ENCODE measurements around the genes PHF5A, DESI1 and NAGA.

- PRO-cap, 4 experiments = no peak in any of the 4 experiments
- RAMPAGE, long total RNA, 2 experiments = start-site peak on the minus strand in 1 of 2 experiments, at chr22:41436997-41437310 at its widest, 39 reads per replicate
- RRBS = no CpG with 5 or more reads among the region's 17 CpGs
Observed at GRCh38 chr22:41436871-41437452, 9.6 kb downstream of the TOB2 start.

GRCh38 chr22:41447093-41447446 lies 469 bp upstream of the TOB2 start:
- PRO-cap, 4 experiments = peak in 2 of 4 experiments; most common plus-strand start chr22:41447247 (in 2); most common minus-strand start chr22:41447165 (in 2)
- RAMPAGE, long total RNA, 2 experiments = no peak in any of the 2 experiments
- RRBS = 2% methylated on average over 13 of the region's 36 CpGs

- PRO-cap, 4 experiments = peak in 4 of 4 experiments; most common plus-strand start chr22:41468751 (in 2); most common minus-strand start chr22:41468685 (in 4)
- RAMPAGE, long total RNA, 2 experiments = start-site peak on the minus strand in 2 of 2 experiments, at chr22:41468659-41468691 at its widest, 50 to 541 reads per replicate
- RRBS = no CpG with 5 or more reads among the region's 17 CpGs
Observed at GRCh38 chr22:41468567-41468932, at the start of gene PHF5A. Gene PHF5A, minus strand, starts transcription at chr22:41468692.

- PRO-cap, 4 experiments = peak in 1 of 4 experiments; most common minus-strand start chr22:41524366 (in 1)
- RAMPAGE, long total RNA, 2 experiments = no peak in any of the 2 experiments
- RRBS = no CpG with 5 or more reads among the region's 5 CpGs
Observed at GRCh38 chr22:41524289-41524500, 20.1 kb downstream of the POLR3H start.

- PRO-cap, 4 experiments = no peak in any of the 4 experiments
- RAMPAGE, long total RNA, 2 experiments = no peak in any of the 2 experiments
- RRBS = no CpG with 5 or more reads among the region's 7 CpGs
Observed at GRCh38 chr22:41549398-41549722, 5.1 kb upstream of the POLR3H start.

GRCh38 chr22:41620595-41621123 lies at the start of gene DESI1:
Gene DESI1, minus strand, starts transcription at chr22:41621043.
- PRO-cap, 4 experiments = peak in 4 of 4 experiments; most common minus-strand start chr22:41621024 (in 4)
- RAMPAGE, long total RNA, 2 experiments = start-site peak on the minus strand in 1 of 2 experiments, at chr22:41621020-41621050 at its widest, 57 reads per replicate
- RRBS = 4% methylated on average over 28 of the region's 41 CpGs

- PRO-cap, 4 experiments = no peak in any of the 4 experiments
- RAMPAGE, long total RNA, 2 experiments = no peak in any of the 2 experiments
- RRBS = no CpG with 5 or more reads among the region's 12 CpGs
Observed at GRCh38 chr22:41695116-41696420, 3.7 kb upstream of the MEI1 start.

GRCh38 chr22:41834279-41834698 lies 1.4 kb downstream of the SREBF2 start:
- PRO-cap, 4 experiments = no peak in any of the 4 experiments
- RAMPAGE, long total RNA, 2 experiments = no peak in any of the 2 experiments
- RRBS = no CpG with 5 or more reads among the region's 3 CpGs

- PRO-cap, 4 experiments = no peak in any of the 4 experiments
- RAMPAGE, long total RNA, 2 experiments = no peak in any of the 2 experiments
- RRBS = no CpG with 5 or more reads among the region's 7 CpGs
Observed at GRCh38 chr22:41838505-41839530, 5.9 kb downstream of the SREBF2 start.

GRCh38 chr22:41866543-41867390 lies 33.9 kb downstream of the SREBF2 start:
- PRO-cap, 4 experiments = no peak in any of the 4 experiments
- RAMPAGE, long total RNA, 2 experiments = start-site peak on the plus strand in 1 of 2 experiments, at chr22:41866829-41867252 at its widest, 7 to 14 reads per replicate
- RRBS = no CpG with 5 or more reads among the region's 12 CpGs

GRCh38 chr22:41888097-41888976 lies 26.5 kb downstream of the SHISA8 start:
- PRO-cap, 4 experiments = no peak in any of the 4 experiments
- RAMPAGE, long total RNA, 2 experiments = no peak in any of the 2 experiments
- RRBS = no CpG with 5 or more reads among the region's 8 CpGs

- PRO-cap, 4 experiments = peak in 2 of 4 experiments; most common plus-strand start chr22:41926231 (in 2); most common minus-strand start chr22:41926180 (in 1)
- RAMPAGE, long total RNA, 2 experiments = no peak in any of the 2 experiments
- RRBS = 3% methylated on average over 13 of the region's 57 CpGs
Observed at GRCh38 chr22:41925451-41926531, 815 bp downstream of the TNFRSF13C start.

DNA sequence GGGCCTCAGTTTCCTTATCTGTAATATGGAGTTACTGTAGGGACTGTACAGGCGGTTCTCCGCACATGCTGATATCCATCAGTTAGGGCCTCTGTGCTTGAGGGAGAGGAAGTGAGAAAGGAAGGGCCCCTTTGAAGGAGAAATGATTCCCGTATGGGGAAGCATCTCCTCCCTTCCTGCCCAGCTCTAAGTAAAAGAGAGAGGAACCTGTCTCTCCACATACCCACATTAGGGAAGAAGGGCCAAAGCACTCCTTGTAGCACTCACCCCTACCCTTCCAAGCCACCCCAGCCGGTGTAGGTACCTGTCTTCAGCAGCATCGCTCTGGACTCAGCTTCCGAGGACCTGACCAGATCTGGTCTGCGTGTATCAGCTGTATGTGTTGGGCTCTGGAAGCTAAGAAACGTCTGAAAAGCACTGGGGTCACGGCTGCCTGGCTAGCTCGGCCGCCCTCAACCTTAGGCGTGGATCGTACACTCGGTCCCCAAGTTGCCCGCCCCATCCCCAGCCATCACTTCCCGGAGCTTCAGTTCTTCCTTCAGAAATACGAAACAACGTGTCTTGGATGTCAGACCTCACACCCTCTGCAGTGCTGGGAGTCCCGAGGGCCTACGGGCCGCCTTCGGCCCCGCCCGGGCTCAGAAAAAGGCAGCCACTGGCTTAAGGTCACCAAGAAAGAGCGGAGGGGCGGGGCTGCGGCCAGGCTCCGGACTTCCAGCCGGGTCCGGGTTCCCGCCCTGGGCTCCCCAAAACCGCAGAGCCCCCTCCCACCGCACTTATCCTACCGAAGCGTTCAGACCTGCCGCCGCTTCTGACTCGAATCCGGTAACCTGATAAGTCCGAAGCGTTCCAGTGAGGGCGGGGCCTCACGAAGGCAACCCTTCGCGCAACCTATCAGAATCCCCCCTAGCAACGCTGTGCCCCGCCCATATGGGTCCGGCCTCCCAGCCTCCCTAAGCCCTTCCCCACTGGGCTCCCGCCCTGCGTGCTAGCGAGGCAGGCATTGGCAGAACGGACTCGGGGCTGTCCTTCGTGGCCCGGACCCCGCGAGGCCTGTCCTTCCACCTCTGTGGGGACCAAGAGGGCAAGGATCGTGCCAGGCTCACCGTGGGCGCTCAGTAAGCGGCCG lies at the start of gene NAGA:
TSS of gene NAGA (minus strand) at position 835 of the 1,129 bp plus-strand sequence.
- PRO-cap, 4 experiments = peak in 4 of 4 experiments; most common plus-strand start position 970 of the sequence (in 2); most common minus-strand start position 813 of the sequence (in 4)
- RAMPAGE, long total RNA, 2 experiments = start-site peak on the minus strand in 1 of 2 experiments, centred at position 512 of the sequence, 30 reads per replicate
- RRBS = 2% methylated on average over 29 of the region's 62 CpGs

DNA sequence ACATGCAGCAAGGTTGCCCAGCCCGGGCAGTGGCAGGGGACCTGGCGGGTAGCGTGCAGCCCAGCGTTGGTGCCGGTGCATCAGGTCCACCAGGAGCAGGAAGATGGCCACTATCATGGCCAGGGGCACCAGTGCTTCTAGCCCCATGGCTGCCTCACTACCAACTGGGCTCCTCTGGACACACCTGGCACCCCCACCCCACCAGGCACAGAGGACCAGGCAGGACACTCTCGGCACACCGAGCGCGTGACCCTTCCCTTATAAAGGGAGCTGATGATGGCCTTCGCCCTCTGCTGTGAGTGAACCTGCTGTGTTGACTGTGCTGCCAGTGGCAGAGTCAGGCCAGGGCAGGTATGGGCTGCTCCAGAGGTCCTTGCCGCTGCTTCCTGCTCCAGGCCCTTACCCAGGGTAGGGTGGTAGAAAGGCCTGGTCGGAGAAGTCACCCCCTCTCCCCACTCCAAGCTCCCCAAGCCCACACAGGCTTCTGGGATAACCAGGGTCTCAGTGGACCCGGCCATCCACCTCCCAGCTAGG lies 13.8 kb upstream of the CYP2D6 start:
- PRO-cap, 4 experiments = no peak in any of the 4 experiments
- RAMPAGE, long total RNA, 2 experiments = no peak in any of the 2 experiments
- RRBS = no CpG with 5 or more reads among the region's 13 CpGs

- PRO-cap, 4 experiments = no peak in any of the 4 experiments
- RAMPAGE, long total RNA, 2 experiments = no peak in any of the 2 experiments
- RRBS = no CpG with 5 or more reads among the region's 3 CpGs
Observed at GRCh38 chr22:42256104-42256579, 14.3 kb downstream of the TCF20 start.

DNA sequence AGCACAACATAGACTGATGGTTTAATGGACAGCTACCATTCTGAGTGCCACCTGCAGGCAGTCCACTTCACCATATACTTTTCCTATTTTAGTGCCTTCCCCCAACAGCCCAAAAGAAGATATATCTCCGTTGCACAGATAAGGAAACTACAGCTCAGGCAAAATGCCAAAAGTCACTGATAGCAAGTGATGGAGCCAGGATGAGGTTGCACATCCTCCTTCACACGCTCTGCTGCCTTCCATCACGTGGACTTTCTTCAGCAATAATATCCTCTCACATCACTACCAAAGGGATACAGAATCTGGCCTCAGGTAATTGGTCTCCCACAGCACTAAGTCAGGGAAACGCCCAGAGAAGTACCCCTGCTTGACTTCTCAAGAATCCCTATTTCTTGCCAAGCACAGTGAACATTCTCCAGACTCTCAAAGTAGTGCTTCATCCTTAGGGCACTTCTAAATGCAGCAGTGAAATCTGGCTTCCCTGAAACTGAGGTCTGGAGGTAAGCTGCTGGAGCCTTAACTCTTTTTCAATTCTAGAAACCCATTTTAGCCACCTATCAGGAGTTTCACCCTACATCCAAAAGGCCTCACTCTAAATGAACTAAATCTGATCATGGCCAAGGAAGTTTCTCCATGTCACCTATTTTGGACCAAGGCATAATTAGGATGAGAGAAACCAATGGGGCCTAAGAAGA lies 7.3 kb downstream of the TCF20 start:
- PRO-cap, 4 experiments = no peak in any of the 4 experiments
- RAMPAGE, long total RNA, 2 experiments = no peak in any of the 2 experiments
- RRBS = no CpG with 5 or more reads among the region's 4 CpGs

DNA sequence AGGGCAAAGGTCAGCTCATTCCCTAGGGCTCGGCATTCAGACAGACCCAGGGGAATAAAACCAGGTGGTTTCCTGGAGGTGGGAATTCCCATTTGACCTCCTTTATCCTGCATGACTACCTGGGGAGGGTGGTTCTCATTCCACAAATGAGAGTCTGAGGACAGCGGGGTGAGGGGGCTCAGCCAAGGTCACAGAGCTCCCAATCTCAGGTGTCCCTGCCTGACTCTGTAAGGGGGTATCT lies 22.8 kb upstream of the TCF20 start:
- PRO-cap, 4 experiments = no peak in any of the 4 experiments
- RAMPAGE, long total RNA, 2 experiments = no peak in any of the 2 experiments
- RRBS = no CpG with 5 or more reads among the region's 2 CpGs

DNA sequence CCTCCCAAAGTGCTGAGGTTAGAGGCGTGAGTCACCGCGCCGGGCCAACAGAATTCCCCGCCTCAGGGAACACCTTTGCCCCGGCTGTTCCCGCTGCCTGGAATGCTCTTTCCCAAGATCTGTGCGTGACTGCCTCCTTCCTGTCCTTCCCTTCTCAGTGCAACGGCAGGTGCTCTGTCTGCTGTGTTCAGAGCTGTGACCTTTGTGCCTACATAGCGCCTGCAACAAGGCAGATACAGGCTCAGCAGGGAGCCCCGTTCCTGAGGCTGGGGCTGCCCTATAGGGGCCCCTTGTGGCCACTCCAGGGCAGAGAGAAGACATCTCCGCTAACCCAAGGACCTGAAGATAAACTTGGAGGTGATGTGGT lies 43.4 kb upstream of the TCF20 start:
- PRO-cap, 4 experiments = no peak in any of the 4 experiments
- RAMPAGE, long total RNA, 2 experiments = no peak in any of the 2 experiments
- RRBS = no CpG with 5 or more reads among the region's 12 CpGs

GRCh38 chr22:42314855-42315088 lies 44.3 kb upstream of the TCF20 start:
- PRO-cap, 4 experiments = no peak in any of the 4 experiments
- RAMPAGE, long total RNA, 2 experiments = no peak in any of the 2 experiments
- RRBS = no CpG with 5 or more reads among the region's 3 CpGs

DNA sequence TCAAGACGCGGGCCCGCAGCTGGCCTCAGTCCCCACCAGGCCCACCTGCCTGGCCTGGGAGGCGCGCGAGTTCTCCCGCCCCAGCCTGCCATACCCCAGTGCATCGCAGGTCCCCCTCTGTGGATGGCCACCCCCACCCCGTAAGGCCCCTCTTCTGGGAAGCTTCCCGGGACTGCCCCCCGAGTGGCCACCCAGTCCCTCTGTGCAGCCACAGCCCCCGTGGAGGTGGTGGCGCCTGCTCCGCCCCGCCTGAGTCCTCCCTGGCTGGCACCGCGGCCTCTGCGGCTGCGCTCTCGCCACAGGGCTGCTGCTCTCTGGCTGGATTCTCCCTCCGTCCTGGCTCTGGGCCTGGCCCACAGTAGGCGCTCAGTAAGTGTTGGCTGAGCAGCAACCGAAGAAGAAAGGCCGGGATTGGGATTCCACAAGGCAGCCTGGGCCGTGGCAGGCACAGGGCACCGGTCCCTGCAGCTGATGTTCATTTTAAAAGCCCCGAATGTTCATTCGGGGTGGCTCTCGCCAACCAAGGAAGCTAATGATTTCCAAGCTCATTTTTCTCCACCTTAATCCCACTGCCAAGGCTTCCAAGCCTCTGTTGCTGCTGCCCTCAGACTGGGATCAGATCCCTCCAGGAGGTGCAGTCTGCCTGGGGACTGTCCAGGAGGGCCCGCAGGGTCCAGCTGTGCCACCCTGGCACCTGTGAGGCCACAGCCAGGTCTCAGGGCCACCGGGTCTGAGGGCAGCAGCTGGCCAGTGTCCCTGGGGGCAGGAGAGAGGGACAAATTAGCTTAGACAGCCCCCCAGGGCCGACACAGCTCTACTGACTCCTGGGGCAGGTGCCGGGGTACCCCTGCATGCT lies 74.2 kb upstream of the TCF20 start:
- PRO-cap, 4 experiments = peak in 4 of 4 experiments; most common plus-strand start position 300 of the sequence (in 1); most common minus-strand start position 281 of the sequence (in 3)
- RAMPAGE, long total RNA, 2 experiments = no peak in any of the 2 experiments
- RRBS = 46% methylated on average over 6 of the region's 33 CpGs